AG09319 (cell line): ENCODE results near the genes IRX5 and MT3.

GRCh38 chr16:53973178-53973830 lies 269.3 kb downstream of the FTO start:
- RRBS = no CpG with 5 or more reads among the region's 6 CpGs

- RRBS = no CpG with 5 or more reads among the region's 7 CpGs
Observed at GRCh38 chr16:54165379-54166010, 121.1 kb downstream of the IRX3 start.

GRCh38 chr16:54210555-54210982 lies 76.0 kb downstream of the IRX3 start:
- RRBS = no CpG with 5 or more reads among the region's 11 CpGs

GRCh38 chr16:54240289-54240606 lies 46.3 kb downstream of the IRX3 start:
- RRBS = no CpG with 5 or more reads among the region's 4 CpGs

DNA sequence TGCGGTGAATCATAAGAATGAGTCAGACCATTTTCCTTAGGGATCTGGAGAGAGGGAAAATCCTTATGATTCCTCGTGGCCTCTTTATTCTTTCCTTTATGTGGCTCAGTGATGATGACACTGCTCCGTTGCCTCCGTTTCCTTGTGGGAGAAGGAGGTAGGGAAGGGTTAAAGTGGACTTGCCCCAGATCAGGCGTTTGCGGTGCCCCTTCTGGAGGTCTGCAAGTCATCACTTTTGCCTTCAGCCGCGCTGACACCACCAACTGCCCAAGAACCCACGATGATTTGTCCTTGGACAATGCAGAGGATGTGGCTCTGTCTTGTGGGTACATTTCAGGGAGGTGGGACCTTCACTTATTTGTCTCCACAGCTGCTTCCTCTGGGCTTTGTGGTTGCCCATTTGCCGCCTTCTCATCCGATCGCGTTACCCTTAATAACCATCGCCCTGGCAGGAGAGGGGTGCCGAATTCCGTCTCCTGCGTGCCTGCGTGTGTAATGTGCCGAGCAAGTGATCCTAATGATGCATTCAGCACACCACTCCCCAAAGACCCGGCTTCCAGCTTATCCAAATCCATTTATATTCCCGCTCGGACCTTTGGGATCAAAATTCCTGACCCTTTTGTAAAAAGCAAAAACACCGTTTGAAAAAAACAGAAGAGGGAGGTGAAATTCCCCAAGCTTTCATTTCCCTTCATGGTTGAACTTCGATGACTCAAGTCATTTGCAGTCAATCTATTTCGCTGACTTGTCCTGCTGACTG lies 87.2 kb upstream of the IRX3 start:
- RRBS = no CpG with 5 or more reads among the region's 25 CpGs

- RRBS = no CpG with 5 or more reads among the region's 1 CpG
Observed at GRCh38 chr16:54459014-54459387, 172.4 kb upstream of the IRX3 start.

DNA sequence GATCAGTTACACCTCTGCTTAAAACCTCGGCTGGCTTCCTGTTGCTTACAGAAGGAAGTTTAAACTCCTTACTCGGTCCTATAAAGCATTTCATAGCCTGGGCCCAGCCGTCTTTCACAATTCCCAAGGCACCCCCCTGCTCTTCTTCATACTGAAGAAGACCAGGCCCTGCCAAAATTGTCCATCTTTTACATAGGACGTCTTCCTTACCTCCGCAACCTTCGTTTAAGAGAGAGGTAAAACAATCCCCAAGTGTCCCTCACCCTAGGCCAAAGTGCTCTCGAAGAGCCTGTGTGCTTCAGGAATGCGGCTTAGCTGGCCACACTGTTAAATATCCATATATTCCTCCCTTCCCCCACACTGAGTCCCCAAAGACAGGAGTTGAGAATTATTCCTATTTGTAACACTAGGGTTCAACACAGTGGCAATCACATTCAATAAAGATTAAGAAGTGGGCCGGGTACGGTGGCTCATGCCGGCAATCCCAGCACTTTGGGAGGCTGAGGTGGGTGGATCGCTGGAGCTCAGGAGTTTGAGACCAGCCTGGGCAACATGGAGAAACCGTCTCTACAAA lies 112.5 kb upstream of the IRX5 start:
- RRBS = no CpG with 5 or more reads among the region's 13 CpGs

DNA sequence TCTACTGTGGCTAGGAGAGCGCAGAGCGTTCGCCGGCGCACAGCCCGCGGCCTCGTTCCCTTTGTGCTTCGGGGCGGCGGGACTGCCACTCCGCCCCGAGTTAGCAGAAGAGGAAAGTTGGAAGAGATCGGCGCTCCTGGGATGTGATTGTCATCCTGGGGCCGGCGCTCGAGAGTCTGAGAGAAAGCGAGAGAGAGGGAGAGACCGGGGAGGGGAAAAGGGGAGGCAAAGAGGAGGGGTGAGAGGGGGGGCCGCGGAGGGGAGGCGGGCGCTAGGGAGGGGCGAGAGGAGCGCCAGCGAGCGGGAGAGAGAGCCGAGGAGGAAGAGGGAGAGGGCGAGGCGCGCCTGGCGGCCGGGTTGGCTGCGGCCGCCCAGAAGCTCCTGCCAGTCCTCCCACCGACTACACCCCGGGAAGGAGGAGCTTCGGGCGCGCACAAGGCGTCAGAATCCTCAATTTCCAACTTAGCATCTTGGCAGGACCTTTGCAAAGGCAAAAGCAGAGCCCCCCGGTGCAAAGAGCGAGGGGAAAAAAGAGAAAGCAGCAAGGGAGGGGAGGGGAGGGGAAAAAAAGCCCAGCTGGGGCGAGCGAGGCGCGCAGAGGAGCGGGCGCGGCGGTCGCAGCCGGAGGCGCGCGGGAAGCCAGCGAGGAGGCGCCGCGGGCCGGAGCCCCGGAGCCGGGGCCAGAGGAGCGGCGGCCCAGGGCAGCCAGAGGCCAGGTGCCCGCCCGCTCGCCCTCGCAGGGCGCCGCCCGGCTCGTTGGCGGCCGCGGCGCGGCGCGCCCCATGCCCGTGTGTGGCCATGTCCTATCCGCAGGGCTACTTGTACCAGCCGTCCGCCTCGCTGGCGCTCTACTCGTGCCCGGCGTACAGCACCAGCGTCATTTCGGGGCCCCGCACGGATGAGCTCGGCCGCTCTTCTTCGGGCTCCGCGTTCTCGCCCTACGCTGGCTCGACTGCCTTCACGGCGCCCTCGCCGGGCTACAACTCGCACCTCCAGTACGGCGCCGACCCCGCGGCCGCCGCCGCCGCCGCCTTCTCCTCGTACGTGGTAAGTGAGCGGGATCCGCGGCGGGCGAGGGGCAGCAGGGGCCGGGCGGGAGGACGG lies at the start of gene IRX5:
TSS of gene IRX5 (plus strand) at position 465 of the 1,104 bp plus-strand sequence.
- RRBS = 1% methylated on average over 33 of the region's 127 CpGs

DNA sequence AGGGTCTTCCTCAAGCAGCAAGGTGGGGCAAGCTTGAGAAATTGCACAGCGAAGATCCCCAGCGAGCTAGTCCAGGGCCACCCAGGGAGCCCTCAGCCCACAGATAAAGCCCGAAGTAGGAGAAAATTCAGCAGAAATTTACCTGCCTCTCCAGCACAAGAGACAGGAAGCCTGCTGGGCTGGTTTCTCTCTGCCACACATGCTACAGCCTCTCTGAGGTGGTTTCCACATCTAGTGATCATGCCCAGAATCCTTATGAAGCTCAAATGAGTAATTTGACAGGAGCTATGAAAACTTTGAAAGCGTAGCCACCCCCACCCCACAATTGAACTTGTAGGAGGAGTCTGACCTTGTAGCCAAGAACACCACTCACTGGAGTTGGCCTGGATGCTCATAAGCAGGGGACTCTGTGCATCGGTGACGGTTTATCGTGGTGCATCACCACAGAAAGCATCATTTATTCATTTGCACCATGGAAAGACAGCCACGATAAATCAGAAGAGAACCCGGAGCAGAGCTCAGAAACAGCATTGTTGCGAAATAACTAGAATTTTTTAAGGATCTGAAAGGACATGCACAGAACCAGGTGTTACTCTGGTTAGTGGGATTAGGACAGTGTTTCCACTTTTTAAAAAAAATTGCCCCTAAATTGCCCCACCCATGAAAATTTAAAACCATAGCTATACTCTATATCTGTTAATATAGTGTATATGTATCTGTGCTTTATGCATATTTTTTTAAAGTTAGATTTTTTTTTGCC lies 44.5 kb upstream of the IRX6 start:
- RRBS = no CpG with 5 or more reads among the region's 10 CpGs

- RRBS = no CpG with 5 or more reads among the region's 14 CpGs
Observed at GRCh38 chr16:55773879-55774491, 58.9 kb downstream of the CES1 start.

- RRBS = no CpG with 5 or more reads among the region's 7 CpGs
Observed at GRCh38 chr16:56262013-56262703, 70.9 kb downstream of the GNAO1 start.

DNA sequence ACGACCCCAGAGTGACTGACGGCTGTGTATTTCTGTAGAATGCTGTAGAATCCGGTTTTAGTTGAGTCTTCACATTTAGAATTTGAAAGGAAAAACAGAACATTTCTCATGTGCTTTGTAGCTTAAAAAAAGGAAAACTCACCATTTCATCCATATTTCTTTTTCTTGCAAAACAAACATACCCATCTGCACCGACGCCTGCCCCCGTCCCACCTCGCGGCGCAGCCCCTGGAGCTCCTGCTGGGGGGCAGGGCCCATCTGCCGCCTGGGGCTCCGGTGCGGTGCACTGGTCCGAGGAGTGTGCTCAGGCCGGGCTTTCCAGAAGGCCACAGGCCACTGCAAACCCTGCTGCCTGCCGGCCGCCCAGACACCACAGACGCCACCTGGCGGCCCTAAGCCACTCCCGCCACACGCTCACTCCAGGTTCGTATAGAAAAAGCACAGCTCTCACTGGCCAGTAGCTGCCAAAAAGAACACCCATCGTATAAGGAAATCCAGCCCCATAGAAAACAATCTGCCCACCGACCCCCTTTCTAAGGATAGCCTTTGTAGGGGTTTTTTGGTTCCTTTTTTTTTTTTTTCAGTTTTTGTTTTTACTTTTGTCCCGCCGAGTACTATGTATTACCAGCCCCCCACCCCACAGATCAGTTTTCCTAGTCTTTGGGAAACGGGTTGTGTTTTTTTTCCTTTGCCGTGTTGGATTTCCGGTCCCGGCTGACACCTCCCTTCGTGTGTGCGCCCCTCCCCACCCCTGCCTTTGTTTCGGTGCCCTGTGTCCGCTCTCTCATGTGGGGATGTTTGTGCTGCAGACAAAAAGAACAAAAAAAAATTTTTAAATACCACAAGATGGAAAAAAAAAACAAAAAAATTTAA lies 68.9 kb downstream of the AMFR start:
- RRBS = 4% methylated on average over 2 of the region's 33 CpGs

DNA sequence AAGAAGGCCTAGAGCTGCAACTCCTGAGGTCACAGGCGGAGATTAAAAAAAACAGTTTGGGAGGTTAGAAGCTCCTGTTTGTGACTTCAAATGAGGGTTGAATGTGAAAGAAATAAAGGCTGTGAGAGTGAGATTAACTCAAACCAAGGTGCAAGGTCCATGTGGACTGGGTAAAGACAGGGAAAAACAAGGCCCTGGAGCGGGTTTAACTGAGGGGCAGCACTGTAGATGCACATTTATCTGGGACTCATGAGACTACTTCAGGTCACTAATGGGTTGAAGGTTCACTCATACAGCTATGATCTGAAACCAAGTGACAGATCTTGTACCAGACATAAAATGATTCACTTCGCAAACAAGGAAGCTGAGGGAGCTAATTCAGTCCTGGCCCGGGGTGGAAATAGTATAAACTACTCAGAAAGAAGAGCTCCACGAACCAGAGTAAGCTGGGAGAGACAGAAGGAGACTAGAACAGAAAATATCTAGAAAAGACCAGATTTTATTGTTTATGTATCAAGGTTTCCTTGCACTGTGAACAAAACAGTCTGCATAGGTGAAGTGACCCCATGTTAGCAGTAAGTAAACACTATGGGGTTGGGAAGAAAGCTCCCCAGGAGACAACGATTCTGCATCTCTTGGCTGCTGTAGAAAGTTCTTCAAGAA lies 16.6 kb downstream of the AMFR start:
- RRBS = no CpG with 5 or more reads among the region's 6 CpGs

DNA sequence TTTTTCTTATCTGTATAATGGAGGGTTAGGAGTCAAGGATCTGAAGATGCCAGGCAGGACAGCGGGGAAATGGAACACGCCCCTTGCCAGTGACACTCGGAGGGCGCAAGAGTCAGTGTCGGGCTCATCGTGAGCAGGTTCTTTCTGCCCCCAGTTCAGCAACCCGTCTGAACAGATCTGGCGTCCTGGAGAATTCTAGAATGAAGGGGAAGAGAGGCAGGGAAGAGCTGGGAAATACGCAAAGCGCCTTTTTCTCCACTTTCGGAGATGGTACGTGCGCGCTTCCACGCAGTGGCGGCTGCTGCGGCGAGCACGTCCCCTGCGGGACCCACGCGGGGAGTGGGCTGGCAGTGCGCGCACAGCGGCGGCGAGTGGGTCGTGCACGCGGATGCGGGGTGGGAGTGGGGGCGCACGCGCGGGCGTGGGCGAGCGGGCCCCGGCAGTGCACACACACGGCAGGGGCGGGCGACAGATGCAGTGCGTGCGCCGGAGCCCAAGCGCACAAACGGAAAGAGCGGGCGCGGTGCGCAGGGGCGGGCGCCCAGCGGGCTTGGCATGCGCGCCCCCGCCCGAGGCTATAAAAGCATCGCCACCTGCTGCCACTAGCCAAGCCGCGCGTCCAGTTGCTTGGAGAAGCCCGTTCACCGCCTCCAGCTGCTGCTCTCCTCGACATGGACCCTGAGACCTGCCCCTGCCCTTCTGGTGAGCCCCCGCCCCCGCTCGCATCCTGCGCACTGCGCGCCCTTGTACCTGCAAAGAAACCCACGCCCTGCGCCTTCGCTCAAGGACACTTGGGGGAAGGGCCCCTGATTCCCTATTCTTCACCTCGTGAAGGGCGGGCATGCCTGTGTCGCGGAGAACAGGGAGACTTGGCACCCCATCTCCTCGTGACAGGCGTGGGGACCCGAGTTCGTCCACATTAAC lies at the start of gene MT3:
TSS of gene MT3 (plus strand) at position 609 of the 924 bp plus-strand sequence.
- RRBS = 2% methylated on average over 7 of the region's 82 CpGs

DNA sequence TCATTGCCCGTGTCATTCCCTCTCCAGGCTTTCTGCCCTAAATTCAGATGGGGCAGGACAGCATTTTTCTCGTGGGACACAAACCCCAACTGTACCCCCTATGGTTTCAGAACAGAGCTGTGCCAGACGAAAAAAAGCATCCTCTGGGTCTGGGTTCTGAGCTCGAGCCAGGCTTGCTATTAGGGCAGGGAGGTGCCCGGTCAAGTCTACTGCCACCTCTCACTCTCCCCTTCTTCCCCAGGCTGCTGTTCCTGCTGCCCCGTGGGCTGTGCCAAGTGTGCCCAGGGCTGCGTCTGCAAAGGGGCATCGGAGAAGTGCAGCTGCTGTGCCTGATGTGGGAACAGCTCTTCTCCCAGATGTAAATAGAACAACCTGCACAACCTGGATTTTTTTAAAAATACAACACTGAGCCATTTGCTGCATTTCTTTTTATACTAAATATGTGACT lies 1.1 kb downstream of the MT1E start:
- RRBS = no CpG with 5 or more reads among the region's 8 CpGs

DNA sequence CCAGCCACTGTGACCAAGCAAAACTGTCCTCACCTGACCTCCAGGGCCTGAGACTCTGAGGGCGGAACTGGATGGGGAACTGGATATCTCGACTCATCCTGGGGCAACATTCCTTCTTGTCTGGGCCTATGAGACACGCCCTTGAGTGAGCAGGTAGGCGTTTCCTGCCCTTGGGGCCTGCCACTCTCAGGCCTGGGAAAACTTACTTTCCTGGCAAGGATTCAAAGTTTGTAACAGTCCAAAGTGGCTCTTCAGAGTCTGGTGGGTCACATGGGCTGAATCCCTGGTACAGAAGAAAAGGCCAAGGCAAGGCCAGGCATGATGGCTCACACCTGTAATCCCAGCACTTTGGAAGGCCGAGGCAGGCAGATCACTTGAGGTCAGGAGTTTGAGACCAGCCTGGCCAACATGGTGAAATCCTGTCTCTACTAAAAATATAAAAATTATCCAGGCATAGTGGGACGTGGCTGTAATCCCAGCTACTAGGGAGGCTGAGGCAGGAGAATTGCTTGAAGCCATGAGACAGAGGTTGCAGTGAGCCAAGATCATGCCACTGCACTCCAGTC lies 9.8 kb downstream of the MT1X start:
- RRBS = no CpG with 5 or more reads among the region's 6 CpGs

DNA sequence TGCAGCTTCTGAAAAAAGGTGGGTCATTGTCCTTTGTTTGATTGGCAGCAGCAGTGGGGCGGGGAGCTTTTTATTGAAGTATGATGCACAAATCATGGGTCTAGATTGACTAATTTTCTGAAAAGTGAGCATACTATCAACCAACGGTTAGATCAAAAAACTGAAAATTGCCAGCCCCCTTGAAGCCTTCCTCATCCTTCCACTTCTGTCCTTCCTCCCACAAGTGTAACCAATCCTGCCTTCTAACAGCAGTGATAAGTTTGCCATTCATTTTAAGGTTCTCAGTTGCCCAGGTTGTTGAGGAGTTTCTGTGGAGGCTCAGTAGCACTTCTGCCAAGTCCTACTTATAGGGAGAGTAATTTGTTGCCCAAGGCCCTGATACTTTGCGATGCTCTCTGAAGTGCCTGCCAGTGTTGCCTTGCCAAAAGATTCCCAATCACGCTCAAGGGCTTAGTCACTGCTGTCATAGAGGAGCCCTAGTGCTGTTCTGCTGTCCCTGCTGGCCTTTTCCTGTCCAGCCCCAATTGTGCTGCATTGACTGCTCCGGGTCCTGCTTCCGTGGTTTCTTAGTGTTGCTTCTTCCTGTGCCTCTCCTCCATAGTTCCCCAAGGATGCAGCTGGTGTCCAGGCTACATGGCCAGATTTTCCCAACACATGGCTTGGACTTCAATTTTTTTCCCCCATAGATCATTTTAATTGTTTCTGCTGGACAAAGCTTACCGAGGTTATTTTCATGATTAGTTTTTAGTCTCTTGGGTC lies 13.8 kb downstream of the NUP93 start:
- RRBS = no CpG with 5 or more reads among the region's 7 CpGs

DNA sequence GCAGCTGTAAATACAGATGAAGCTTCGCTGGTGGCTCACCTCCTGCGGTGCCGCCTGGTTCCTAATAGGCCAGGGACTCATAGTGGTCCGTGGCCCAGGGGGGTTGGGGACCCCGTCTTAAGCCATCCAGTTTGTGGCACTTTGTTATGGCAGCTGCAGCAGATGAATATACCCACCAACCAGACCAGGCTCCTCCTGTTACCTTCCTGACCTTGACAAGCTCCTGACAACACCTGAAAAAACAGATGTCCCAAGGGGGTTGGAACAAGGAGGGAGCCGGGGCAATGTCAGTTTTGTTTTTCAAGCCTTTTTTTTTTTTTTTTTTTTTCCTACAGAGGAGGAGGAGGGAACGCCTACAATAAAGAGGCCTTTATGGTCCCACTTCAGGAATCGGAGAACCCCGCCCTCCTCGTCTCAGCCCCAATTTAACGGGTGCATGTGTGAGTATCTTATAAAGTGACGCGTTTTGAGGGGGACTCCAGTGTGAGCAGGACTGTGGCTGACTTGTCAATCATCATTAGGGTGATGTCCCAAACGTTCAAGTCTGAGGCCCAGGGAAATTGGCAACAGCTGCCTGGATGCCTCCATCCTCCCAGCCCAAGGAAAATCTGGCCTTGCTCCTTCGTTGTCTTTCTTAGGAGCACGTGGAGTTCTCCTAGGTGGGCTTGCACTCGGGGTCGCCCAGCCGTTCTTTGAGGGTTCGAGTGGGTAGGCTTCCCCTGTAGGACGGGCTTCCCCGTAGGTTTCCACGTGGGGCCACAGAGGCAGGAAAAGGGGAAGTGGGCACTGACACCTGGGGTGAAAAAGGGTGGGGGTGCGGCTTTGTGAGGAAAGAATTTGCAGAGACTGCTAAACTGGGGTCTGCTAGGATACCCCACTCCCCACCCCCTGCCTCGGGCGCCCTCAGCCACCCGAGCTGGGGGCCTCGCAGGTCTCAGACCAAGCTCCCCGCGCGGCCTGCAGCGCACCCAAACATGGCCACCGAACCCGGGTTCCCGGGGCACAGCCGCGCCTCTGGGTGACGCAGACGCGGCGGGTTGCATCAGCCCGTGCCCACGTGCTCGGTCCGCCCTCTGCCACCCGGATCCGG lies 668 bp upstream of the HERPUD1 start:
- RRBS = under 1% methylated on average over 12 of the region's 47 CpGs

DNA sequence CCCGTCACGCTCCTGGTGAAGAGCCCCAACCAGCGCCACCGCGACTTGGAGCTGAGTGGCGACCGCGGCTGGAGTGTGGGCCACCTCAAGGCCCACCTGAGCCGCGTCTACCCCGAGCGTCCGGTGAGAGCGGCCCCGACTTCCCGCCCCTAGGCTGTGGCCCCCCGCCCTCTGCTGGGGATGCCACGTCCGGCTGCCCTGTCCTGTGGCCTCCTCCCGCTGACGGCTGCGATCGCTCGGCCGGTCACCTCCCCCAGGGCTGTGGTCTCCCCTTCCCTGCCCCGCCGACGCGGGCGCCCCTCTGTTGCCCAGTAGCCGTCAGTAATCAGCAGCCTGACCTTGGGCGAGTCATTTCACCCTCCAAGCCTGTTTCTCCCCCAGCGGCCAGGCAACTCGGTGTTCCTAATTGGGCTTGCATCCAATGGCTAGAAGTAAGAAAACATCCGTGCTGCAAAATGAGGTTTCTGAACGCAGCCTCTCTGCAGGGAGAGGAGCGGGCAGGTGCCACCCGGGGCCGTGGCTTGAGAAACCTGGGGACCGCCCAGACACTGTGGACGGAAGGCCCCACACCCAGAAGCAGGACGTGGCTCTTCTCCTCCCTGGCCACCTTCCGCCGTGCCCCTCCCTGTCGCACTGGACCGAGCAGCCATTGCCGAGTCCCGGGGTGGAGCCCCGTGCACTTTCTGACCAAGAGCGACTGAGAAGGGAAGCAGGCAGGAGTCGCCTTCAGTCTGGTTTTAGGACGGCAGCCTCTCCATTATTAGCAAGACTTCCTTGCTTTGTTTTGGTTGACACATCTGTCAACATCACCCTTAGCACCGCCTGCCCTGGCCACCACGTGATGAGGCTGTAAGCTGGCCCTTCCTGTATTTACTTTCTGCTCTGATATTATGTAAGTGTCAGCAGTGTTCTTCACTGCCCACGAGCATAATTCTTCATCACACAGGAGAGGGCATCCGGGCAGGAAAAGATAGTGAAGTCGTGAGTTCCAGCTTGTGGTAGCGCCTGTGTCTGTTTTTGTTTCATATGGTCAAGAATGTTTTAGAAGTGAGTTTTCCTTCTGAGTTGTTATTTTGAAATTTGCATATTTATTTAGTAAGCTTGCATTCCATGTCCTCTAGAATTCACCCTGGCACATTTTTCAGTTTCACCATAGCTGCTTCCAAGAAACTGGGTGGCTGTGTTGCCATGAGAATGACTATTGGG lies 730 bp downstream of the HERPUD1 start:
- RRBS = 1% methylated on average over 13 of the region's 58 CpGs

DNA sequence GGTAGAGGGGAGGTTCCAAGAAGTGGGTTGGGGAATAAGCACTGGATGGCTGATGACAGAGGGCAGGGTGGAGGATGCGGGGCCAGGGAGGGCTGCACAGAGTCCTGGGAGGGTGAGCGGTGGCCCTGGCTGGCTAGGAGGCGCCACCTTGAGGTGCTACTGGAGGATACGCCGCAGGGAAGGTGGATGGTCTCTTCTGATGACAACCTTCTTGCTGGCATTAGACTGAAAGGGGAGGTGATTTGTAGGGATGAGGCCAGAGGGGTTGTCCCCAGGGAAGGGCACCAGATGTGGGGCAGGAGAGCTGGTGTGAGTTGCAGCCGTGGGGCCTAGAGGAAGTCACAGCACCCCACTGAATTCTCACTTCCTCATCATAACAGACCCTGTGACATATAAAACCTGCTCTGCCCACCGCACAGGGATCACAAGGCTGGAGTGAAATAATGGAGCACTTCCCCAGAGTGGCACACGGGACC lies 10.4 kb upstream of the CETP start:
- RRBS = no CpG with 5 or more reads among the region's 8 CpGs